ENCODE results near the genes HTR3C and CHRD.

- PRO-cap, result no peak
These were observed 63.0 kb upstream of the MCF2L2 start for GRCh38 chr3:183491348-183491819.

DNA sequence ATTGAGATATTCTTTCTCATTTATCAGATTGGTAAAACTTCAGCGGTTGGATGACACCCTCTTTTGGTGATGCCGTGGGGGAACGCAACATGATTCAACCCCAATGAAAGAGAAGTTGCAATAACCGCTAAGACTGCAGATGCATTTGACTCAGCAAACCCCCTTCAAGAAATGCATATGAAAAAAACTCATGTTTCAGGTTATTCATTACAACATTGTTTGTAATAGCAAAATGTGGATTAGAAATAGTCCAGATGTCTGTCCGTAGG, 3.5 kb downstream of the KLHL6 start:
- PRO-cap, result no peak

DNA sequence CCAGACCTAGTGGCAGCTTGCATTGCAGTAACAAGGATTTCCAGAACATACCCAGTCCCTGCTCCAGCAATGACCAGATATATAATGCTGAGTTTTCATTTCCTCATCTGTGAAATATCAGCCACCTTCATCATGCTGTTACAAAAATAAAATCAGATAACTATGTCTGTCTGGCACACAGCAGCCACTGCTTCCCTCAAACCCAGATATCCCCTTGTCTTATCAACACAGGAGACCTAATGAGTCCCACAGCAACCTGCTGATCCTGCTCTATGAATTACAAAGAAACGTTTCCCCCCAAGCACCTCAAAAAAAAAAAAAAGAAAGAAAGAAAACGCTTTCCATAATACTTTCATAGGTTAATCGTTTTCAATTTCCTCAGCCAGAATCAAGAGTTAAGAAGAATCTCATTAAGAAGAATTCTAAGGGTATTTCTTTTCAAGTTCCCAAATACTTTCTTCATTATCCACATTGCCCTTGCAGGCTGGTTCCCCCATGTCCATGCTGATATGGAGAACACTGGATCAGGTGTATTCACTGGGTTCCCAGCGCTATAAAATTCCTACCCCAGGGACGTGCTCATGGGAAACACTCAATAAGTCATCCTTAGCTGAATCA, 1.7 kb downstream of the KLHL6 start:
- PRO-cap, result no peak

GRCh38 chr3:183913124-183913582, 28.5 kb upstream of the PARL start:
- PRO-cap, result no peak

GRCh38 chr3:184052820-184053275, at the start of gene HTR3C:
Gene HTR3C (plus strand): TSS chr3:184053047.
- PRO-cap, result no peak

- PRO-cap, result no peak
These were observed 15.5 kb upstream of the HTR3E start for GRCh38 chr3:184081430-184081771.

DNA sequence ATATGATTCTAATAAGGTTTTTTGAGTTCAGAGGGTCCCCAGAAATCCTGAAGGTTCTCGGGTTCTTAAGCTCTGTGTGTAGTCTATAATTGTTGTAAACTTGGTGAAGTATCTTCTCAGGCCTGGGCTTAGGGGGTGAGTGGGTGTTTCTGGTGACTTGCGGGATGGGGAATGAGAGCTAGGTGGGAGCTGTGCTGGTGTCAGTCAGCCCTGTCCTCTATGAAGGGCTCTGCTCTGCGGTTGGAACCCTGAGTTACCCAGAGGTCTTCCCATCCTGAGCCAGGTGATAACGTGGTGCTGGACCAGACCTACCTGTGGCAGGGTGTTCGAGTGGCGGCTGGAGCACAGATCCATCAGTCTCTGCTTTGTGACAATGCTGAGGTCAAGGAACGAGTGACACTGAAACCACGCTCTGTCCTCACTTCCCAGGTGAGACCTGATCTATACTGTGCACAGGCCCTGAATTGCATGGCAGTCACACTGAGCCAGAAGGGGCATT, 6.5 kb downstream of the EIF2B5 start:
- PRO-cap, result no peak

GRCh38 chr3:184166329-184167050, 8.2 kb upstream of the AP2M1 start:
- PRO-cap, result no peak

DNA sequence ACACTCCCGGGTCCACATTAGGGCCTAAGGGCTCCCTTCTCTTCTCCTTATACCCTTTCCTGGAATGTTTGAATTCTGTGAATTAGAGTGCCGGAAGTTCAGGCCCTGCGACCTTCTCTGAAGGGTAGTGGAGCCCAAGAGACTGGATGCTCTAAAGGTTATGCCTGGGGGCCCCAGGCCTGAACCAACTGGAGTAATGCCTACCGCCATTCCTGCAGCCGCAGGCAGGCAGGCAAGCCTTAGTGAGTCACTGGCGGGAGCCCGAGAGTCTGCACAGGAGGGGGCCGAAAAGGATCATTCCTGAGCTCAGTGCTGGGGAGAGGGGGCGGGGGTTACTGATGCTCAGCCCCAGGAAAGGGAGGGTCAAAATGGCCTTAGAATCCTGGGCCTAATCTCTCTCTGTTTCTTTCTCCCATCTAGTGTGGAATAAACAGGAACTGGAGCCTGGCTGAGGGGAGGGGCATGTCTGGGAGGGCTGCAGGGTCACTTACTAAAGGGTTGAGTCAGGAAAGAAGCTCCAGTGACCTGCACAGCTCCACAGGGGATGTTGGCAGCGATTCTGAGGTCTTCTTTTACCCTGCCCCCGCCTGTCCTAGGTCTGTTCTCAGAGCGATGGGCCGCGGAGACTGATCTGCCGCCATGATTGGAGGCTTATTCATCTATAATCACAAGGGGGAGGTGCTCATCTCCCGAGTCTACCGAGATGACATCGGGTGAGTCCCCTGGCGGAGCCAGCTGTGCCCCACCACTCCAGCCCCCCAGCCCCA, 1.9 kb downstream of the AP2M1 start:
- PRO-cap, result unidirectional peak, minus-strand start at position 241 of the sequence

DNA sequence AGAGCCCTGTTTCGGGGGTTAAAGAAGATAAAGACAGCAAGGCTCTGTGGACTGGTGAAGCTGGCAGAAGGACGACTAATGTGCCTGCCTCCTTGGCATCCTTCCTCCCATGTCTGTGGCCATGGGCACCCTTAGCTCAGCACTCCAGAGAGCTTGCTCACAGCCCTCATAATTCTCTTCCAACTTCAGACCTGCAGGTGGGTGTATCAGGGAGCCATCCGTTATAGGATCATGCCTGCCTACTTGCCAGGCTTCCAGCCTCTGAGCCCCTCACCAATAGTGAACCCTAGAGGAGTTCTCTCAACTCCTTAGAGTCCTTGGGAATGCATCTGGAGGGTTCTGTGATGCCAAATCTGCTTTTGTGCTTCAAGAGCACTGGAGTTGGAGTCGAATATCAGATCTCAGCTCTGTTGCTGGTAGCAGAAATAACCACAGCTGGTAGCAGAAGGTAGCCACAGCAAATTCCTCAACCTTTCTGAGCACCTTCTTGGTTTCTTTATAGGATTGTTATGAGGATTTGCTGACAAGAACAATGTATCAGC, 9.3 kb downstream of the ABCF3 start:
- PRO-cap, result no peak

- PRO-cap, result no peak
These were observed 10.4 kb downstream of the EIF4G1 start for GRCh38 chr3:184324582-184325419.

GRCh38 chr3:184335393-184336417, 1.7 kb upstream of the FAM131A start:
- PRO-cap, result bidirectional peak, plus-strand start at chr3:184335949, minus-strand start at chr3:184335855; unidirectional peak, plus-strand start at chr3:184336273

DNA sequence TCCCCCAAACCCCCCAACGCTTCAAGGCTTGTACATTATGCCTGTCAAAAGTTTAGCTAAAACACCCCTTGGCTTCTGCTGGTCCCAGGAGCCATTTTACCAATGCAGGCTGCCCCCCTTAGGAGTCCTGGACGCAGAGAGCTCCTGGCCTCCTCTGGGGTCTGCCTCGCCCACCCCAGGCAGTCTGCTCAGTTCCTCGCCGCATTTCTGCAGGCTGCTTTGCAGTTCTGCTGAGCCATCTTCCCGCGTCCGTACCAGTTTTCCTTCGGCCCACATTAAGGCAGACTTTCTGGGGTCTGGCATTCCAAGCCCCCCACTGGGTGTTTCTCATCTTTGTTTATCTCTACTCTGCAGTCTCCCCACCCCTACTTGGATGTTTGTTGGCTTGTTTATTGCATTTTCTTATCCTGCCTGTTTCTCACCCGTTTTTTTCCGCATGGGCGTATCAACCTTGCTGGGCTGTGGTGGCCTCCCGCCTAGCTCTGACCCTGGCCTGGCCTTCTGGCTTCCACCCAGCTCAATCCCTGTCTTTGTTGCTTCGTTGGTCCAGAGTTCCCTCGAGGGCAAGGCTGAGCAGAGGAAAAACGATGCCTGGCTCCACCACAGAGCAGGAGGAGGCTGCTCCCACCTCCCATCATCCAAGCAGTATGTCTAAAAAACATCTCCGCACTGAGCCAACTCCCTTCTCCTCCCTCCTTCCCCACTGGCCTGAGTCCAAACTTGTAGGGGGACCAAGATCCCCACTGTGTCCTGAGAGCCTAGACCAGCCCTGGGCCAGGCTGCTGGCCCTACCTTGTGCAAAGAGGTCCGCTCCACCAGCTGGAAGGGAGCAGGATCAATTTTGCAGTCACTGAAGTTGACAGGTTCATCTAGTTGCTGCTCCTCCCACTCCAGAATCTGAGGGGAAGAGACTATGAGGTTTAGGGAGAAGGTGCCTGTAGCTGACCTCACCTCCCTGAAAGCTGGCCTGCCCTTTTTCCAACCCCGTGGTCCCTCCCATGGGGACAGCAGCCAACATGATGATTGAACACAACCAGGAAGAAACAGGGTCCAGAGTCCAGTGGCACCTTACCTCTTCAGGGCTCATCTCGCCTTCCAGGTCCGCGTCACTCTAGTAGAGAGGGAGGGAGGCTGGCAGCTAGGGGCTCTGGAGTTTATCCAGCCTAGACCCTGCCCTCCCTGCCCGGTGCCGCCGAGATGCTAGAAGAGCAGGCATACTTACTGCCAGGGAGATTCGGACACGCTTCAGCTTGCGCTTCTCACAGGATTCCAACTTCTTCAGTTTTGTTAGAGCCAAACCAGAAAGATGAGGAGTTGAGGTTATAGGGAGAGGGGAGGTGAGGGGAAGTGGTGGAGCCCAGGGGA, 9.7 kb downstream of the CLCN2 start:
- PRO-cap, result no peak

- PRO-cap, result no peak
These were observed 236 bp downstream of the CLCN2 start for GRCh38 chr3:184361205-184361533.

GRCh38 chr3:184379568-184380820, at the start of gene CHRD:
Gene CHRD (plus strand): TSS chr3:184380054.
- PRO-cap, result bidirectional peak, plus-strand start at chr3:184379912, minus-strand start at chr3:184379726; bidirectional peak, plus-strand start at chr3:184380319, minus-strand start at chr3:184380116

GRCh38 chr3:184549732-184550258, 11.8 kb upstream of the EPHB3 start:
- PRO-cap, result no peak

- PRO-cap, result no peak
These were observed 14.1 kb downstream of the EPHB3 start for GRCh38 chr3:184575429-184576279.

DNA sequence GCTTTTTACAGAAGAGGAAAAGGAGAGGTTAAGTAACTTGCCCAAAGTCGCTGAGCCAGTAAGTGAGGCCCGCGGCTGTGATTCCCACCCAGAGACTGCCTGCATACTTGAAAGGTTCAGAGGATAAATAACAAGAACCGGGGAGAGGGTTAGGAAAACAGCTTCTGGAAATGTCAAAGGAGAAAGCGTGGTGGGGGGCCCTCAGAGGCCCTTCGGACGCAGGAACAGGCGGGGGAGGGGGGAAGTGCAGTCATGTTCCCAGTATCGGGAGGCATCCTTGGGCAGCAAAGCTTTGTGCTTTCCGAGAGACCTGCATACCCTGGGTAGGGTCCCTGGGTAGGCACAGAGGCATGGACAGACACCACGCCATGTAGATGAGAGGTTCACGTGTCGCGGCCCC, 21.4 kb downstream of the EPHB3 start:
- PRO-cap, result no peak

DNA sequence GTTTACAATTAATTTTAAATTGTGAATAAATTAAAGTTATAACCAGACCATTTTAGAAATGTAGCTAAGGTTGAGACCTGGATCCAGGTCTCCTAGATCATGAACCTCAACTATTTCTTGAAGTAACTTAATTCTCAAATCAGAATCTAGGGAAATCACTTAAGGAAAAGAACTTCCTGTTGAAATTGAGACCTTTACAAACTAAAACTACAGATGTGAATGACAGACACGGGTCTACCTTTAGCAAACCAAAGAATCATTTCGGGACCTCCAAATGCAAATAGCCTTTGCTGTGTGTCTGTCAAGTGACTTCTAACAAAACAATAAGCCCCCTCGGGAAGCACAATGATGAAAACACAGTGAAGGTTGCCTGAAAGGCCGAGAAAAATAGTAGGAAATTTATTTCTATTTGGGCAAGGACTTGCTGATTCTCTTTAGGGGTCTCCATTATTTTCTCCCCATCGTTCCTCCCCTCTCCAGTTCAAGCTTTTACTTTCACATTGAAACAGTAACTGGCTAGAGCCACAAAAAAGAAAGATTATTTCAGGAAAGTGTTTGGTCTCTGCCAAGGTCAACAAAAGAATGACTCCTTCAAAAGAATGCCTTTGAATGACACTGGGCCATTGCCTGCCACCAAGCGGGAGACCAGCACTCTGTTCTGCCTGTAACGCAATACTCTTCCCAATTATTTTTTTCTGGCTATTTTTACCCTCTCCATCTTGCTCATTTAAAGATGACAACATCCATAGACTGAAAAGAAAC, 37.5 kb downstream of the EHHADH start:
- PRO-cap, result no peak

DNA sequence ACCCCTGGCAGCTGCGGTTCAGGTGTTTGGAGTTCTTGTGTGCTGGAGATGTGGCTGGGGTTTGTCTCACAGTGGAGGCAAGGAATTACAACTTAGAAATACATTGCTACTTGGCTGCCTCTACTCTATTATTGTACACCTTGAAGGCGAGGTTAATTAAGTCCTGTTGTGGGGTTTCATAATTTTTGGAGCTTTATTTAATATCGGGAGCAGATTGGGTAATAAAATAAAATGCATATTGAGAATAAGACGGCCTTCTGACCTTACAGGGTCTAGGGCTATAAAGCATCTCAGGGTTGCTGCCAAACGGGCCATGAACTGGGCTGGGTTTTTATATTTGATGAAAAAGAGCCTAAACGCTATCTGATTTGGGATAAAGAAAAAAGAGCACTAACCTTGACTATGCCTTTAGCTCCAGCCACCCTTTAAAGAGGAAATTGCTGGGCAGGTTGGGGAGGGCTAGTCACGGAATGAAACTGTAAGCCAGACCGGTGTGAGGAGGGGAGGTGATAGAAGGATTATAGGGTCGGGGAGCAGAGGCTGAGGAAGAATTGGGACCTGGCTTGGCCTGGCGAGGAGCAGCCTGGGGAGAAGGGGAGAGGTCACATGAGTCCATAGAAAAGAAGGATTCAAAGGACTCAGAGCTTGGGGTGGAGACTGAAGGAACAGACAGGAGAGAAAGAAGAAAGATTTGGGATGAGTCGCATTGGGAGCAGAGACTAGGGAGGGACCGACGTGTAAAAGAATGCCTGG, 15.3 kb downstream of the MAP3K13 start:
- PRO-cap, result no peak